HT-29 (cell line): Measurements from ENCODE around the genes CEACAM7, CEACAM6, GRIK5 and CNFN.

- RAMPAGE, long total RNA = no peak
Measured at GRCh38 chr19:41457158-41457686, 14.3 kb downstream of the ERICH4 start.

- RAMPAGE, long total RNA = no peak
Measured at GRCh38 chr19:41478868-41479613, 36.1 kb downstream of the ERICH4 start.

- RAMPAGE, long total RNA = no peak
Measured at GRCh38 chr19:41555620-41556123, 20.3 kb upstream of the CEACAM21 start.

DNA sequence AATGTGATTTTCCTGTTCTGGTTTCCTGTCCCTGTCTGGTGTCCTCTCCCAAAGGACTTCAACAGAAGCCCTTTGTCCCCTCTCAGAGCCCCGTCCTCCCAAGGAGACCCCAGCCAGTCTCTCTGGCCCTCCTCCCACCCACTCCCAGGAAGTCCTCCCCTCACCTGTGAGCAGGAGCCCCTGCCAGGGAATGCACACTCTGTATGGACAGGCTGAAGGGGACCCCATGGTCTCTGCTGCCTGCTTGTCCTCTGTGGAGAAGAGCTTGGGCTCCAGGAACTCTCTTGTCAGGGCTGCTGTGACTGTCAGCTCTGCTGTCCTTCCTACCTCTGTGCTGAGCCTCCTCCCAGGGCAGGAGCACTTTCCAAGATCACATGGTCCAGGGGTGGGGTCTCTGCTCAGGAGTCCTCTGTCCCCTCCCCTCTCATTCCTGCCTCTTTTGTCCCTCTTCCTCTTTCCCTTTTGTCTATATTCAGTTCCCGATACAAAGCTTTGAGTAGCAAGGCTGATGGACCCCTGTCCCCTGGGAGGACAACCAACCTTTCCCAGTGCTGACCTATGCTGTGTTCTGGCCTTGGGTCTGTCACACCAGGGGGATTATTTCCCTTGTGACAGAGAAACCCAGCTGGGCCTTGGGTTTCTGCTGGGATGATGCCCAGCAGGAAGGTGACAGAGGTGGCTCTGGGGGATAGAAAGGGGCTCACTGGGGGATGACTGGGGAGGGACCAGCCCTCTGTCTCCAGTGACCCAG, at the start of gene CEACAM7:
Gene CEACAM7, minus strand, starts transcription at position 333 of the 751 bp plus-strand sequence.
- RAMPAGE, long total RNA = no peak

DNA sequence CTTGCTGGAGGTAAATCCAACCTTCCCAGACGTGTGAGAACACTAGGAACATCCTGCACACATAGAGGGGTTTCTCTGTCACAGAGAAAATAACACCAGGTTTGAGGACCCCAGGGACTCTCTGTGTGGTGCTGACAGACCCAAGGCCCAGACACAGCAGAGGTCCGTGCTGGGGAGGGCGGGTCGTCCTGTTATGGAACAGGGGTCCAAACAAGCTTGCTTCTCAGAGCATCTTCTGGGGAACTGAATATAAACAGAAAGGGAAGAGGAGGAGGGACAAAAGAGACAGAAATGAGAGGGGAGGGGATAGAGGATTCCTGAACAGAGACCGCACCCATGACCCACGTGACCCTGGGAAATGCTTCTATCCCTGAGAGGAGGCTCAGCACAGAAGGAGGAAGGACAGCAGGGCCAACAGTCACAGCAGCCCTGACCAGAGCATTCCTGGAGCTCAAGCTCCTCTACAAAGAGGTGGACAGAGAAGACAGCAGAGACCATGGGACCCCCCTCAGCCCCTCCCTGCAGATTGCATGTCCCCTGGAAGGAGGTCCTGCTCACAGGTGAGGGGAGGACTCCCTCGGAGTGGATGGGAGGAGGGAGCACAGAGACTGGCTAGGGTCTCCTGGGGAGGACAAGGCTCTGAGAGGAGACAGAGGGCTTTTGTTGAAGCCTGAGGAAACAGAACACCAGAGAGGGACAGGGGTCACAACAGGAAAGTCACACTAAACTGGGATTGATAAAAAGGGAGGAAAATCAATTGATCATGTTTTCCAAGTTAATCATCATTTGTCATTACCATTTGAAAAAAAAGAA, at the start of gene CEACAM6:
Gene CEACAM6, plus strand, starts transcription at position 388 of the 813 bp plus-strand sequence.
- RAMPAGE, long total RNA = start-site peak on the plus strand centred at position 392 of the sequence, 11 bp wide, 147 and 153 reads in 2 replicates

DNA sequence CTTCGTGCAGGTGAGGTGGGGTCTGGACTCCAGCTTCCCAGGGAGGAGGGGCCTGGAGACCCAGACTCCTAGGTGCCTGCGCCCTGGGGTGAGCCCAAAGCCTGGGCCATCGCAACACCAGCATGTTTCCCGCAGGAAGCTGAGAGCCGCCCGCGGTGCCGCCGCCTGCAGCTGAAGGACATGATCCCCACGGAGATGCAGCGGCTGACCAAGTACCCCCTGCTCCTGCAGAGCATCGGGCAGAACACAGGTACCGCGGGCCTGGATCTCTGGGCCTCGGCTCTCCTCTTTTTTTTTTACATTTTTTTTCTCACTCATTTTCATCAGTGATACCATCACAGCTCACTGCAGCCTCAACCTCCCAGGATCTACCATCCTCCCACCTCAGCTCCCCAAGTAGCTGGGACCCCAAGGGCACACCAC, 19.7 kb downstream of the ARHGEF1 start:
- RAMPAGE, long total RNA = no peak

DNA sequence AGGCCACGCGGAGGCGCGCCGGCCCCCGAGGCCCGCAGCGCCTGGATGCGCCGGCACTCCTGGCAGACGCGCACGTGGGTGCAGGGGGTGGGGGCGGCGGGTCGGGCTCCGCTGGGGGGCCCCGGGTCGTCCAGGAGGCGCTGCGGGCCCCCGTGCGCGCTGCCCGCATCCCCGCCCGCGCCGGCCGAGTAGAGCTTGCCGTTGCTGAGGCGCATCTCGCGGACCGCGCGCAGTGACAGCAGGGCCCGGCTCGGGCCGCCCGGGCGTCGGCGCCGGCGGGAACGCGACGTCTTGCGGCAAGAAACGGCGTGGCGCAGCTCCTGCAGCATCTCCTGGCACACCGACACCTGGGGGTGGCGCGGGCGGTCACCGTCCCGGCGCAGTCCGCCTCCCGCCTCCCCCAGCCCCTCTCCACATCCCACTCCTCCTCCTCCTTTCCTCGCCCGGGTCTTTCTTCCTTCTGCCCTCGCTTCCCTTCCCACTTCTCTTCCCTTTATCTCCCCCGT, 5.0 kb upstream of the ATP1A3 start:
- RAMPAGE, long total RNA = no peak

DNA sequence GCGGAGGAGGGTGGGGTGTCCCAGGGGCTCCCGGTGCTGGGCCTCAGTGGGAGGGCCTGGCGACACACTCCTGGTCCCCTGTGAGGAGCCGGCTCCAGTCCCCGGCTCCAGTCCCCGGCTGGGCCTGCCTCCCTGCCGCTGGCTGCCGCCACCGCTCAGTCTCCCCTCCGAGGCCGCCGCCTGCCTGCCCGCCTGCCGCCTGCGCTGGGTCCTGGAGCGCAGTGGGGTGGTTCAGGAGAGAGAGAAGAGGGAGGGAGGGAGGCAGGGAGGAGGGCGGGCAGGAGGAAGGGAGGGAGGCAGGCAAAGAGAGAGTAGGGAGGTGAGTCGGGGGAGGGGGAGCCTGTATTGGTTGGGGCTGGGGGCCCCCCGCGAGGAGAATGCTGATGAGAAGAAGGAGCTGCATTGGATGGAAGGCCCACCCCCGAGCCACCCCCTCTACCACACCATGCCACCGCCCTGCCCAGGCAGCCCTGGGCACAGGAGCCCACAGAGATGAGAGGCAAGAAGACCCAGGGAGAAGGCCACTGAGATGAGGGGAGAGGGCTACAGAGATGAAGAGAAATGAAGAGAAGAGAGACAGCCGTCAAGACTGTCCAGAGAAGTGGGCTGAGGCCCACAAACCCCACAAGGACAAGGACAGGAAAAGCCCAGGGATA, at the start of gene GRIK5:
Gene GRIK5, minus strand, starts transcription at position 223 of the 656 bp plus-strand sequence.
- RAMPAGE, long total RNA = no peak

GRCh38 chr19:42088265-42088581, 12.3 kb downstream of the ZNF574 start:
- RAMPAGE, long total RNA = no peak

GRCh38 chr19:42090679-42091624, 15.0 kb downstream of the ZNF574 start:
- RAMPAGE, long total RNA = no peak

DNA sequence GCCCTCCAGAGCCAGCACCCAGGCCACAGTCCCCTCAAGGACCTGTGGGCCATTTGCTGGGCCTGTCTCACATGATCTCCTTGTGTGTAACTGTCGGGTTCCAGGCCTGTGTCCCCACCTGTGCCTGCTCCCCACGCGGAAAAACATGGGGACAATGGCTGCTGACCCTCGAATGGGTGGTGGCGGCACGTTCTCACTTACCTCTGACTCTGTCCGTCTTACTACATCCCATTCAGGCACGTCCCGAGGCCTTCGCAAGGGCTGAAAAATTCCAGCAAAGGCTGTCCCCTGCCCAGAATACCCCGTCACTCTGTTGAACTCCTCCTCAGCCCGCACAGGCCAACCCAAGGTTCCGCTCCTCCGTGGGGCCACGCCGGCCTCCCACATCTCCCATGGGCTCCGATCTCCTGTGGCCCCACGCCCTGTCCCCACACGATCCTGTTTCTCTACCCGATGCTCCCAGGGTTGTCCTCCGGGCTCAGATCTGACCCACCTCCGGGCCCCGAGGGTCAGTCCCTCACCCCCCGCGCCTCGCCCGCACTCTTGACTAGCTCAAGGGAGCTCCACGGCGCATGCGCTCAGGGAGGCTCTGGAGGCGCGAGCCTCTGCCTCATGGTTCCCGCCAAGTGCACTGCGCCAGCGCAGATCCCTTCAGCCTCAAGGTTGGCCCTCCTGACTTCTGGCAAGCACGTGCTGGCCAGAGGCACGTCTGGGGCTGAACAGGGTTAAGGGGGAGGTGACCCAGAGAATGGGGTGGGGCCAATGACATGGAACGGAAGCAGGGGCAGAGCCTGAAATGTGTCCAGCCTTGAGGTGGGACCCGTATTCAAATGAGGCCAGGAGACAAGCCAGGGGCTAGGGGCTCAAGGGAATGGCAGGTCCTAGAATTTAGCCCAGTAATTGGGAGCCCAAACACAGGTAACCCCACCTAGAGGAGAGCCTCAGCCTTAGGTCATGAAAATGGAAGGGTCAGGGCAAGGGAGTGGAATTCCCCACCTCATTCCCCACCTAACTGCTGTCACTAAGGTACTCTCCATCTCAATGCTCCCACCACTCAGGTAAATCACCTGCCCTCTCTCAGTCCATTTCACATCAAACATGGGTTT, 20.9 kb downstream of the DEDD2 start:
- RAMPAGE, long total RNA = no peak

- RAMPAGE, long total RNA = no peak
Measured at GRCh38 chr19:42250753-42251428, 4.0 kb downstream of the ERF start.

DNA sequence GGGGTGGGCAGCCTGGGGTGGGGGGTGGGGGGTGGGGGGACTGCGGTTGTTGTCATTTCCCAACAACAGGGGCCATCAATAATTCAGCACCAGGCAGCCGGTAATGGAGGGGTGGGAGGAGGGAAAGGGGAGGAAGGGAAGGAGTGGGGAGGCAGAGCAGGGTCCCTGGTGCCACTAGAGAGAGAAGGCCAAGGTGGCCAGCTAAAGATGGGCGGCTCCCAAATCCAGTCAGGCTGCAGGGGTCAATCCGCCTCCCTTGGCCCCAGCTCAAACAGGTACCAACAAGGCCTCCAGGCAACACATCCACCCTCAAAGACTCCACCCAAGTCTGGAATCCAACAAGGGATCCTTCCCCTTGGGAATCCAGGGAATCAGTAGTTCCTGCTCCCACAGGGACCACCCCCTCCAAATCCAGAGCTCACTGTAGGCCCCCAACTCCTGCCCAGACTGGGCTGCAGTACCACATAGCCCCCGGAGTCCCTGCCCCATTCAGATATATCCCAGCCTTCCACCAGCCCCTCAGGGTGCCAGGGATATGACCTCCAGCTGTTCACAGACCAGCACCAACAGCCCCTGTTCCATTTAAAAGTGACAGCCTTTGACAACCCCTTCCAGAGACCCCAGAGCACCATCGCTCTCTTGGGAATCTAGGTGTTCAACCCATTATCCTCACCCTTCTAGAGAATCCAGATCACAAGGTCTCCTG, 3.3 kb downstream of the ERF start:
- RAMPAGE, long total RNA = no peak

- RAMPAGE, long total RNA = no peak
Measured at GRCh38 chr19:42267848-42268326, 1.2 kb upstream of the CIC start.

DNA sequence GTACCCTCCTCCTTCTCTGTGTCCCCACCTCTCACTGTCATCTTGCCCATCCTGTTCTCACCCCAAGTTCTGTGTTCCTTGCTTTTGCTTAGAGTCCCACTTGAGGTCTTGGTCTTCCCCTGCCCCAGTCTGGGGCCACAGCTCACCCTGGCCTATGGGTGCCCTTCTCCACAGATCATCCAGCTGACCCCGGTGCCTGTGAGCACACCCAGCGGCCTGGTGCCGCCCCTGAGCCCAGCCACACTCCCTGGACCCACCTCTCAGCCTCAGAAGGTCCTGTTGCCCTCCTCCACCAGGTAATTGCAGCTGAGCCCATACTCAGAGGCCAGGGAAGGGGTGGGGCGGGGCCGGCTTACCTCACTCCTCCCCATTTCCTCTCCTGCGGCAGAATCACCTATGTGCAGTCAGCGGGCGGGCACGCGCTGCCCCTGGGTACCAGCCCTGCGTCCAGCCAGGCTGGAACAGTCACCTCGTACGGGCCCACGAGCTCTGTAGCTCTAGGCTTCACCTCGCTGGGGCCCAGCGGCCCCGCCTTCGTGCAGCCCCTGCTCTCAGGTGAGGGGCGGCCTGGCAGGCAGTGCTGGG, 9.9 kb upstream of the PRR19 start:
- RAMPAGE, long total RNA = no peak

DNA sequence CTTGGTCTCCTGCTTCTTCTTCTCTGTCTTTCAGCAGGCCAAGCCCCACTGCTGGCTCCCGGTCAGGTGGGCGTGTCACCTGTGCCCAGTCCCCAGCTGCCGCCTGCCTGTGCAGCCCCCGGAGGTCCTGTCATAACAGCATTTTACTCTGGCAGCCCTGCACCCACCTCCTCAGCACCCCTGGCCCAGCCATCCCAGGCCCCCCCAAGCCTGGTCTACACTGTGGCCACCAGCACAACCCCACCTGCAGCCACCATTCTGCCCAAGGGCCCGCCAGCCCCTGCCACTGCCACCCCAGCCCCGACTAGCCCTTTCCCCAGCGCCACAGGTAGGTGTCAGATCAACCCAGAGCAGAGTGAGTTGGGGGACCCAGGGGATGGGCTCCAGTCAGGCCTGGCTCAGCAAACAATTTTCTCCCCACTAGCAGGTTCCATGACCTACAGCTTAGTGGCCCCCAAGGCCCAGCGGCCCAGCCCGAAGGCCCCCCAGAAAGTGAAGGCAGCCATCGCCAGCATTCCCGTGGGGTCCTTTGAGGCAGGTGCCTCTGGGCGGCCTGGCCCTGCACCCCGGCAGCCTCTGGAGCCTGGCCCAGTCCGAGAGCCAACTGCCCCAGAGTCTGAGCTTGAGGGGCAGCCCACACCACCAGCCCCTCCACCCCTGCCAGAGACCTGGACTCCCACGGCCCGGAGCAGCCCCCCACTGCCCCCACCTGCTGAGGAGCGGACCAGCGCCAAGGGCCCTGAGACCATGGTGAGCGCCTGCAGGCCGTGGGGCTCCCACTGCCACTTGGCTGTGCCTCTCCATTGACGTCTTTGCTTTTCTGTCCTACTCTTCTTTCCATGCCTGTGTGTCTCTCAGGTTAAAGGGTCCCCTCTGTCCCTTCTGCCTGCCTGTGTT, 9.2 kb upstream of the PRR19 start:
- RAMPAGE, long total RNA = no peak

- RAMPAGE, long total RNA = start-site peak on the minus strand at chr19:42387444-42387462, 14 and 18 reads in 2 replicates
Measured at GRCh38 chr19:42386836-42387729, 3.0 kb downstream of the CNFN start.

DNA sequence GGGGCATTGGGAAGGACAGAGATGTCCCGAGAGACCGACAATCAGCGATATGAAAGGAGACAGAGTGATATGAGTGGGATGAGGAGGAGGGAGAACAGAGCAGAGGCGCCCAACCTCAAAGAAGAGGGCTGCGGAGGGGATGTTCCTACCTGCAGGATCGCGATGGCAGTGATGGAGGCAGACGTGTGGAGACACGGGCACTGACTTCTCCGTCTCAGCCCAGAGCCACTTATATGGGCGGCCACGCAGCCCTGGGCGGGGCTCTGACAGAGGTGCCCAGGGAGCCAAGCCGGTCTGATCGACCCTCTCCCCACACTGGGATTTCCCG, at the start of gene CNFN:
Gene CNFN, minus strand, starts transcription at position 207 of the 328 bp plus-strand sequence.
- RAMPAGE, long total RNA = no peak

DNA sequence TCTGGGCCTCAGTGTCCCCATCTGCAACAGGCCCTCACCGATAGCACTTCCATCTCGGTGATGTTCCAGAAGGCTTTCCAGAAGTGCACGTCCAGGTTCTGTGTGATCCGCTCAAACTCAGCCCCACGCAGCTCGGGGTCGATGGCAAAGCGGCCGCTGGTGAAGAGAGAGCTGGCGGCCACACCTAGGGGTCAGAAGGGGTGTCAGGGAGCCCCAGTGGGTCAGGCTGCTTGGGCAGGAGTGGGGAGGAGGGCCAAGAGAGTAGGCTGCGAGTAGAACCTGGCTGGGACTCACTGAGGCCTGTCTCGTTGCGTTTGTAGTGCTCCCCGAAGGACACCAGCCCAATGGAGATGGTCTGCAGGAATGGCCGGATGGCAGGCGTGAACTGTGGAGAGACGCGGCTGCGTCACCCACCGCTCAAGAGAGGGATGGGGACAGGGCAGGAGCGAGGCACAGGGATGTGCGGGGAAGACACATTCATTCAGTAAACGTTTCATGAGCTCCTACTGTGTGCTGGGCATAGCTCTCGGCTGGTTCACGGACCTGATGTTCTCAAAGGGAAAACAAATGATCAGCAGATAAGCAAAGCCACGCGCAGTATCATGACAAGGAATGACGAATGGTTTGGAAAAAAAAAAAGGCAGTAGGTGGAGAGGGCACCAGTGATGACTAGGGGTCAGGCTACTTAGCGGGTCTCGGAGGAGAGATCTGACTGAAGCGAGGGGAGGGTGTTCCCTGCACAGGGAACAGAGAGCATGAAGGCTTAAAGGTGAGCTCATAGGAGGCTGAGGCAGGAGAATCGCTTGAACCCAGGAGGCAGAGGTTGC, 18.1 kb upstream of the CNFN start:
- RAMPAGE, long total RNA = no peak

DNA sequence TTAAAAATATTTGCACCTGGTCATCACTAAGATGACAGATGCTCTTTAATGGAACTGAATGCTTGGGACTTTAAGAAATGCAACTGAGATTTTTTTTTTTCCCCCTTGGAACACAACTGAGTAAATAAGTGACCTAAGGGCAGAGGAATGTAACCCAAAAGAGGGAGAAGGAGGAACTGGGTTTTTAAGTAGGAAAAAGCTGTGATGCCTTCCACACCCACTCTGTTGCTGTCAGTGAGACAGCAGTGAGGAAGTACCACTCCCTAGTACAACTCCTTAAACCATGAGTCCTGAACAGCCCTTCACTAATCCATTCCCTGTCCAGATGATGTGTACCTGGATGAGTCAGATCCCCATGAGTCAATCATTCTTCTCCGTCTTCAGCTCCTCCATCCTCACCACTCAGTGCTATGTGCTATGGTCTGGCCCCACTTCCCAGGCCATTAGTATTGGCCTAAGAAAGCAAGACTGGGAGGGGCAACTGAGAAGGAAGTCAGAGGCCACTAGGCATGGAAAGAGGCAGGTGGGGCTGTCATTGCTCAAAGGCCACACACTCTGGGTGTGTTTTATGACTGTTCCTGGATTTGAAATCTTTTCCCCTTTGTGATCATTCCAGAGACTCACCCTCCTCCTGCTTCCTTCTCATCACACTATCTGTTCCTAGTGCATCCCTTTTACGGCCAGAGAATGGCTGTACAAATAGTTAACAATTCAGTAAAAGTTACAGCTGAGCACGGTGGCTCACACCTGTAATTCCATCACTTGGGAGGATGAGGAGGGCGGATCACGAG, 13.0 kb upstream of the CXCL17 start:
- RAMPAGE, long total RNA = no peak